Thoracic aorta (tissue), 1 donor: ENCODE measurements around a stretch of chr11.

- RAMPAGE, long total RNA, result no peak
Measured at GRCh38 chr11:130070603-130071350, 1.1 kb downstream of the APLP2 start.

GRCh38 chr11:130168005-130169035 is 8.7 kb downstream of the ST14 start:
- RAMPAGE, long total RNA, result no peak

DNA sequence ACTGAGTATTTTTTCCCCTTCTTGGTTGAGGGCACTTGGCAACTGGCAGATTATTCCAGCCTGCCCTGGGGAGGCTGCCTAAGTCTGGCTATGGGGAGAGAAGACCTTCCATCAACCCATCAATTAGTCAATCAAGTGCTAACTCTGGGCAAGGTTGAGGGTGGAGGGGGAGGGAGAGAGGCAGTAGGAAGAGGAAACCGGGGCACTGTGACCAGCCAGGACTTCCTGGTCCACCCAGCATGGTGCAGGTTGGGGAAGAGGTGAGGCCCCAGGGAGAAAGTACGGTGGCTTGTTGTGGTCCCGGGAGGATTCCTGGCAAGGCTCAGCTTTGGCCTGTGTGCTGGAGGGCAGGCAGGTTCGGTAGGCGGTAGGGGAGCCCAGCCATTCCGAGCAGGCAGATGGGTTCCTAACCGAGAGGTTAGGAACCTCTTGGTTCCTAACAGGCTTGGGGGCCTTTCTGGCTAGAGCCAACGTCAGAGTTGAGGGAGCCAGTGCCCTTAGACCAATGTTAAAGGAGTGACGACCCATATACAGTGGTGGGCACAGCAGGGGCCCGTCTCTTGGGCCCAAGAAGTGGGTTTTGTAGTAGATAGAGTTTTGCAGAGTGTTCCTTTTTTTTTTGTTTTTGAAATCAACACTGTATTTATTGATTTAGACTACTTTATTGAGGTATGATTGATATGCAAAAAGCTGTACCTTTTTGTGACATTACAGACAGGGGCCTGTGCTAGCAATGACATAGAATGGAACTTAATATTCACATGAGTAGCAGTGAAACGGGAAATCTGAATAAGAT is 10.9 kb downstream of the ST14 start:
- RAMPAGE, long total RNA, result no peak

- RAMPAGE, long total RNA, result no peak
Measured at GRCh38 chr11:130178385-130179258, 19.0 kb downstream of the ST14 start.

DNA sequence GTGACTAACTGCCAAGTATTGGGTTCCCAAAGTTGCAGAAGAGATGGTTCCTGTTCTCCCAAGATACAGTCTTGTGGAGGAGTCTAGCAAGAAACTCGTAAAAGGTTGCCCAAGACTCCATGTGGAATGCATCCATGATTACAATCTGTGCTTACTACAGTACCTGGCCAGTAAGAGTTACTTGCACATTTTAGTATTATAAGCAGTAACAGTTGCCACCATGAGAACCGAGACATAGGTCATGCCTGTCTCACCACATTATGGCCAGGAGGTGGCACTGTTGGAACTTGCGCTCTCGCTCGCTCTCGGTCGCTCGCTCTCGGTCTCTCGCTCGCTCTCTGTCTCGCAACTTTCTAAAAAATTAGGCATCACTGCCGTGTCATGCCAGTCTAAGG is 6.0 kb upstream of the ADAMTS8 start:
- RAMPAGE, long total RNA, result no peak

DNA sequence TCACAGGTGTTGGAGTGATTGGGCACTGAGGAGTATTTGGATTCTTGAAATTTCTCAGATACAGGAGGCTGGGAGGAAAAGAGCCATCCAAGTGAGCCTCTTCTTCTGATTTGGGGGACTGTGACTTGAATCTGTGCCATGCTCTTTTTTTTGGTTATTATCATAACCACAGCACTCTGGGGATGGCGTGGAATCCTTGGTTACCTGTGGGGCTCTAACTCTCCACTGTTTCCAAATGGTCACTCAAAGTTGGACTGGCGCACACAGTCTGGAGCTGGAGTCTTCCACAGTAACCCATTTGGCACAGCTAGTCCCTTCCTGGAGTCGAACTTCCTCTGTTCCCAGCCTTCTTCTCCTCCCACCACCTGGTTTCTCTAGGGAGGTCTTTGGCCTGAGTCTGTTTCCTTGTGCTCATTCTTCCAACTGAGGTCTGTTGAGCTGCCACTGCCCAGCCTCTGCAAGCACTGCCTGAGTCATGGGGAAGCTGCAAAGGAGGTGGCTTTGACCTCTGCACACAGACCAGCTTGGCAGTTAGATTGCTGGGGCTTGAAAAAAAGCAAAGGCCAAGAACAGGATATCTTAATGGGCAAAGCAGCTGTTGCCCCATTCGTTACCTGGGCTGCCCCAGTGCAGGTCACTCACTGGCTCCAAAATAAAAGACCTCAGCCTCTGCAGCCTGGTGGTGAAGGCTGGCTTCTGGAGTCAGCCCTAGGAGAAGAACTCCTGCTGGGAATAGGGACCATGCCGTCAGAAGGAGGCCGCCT is 2.8 kb downstream of the ADAMTS15 start:
- RAMPAGE, long total RNA, result no peak

GRCh38 chr11:130510326-130510792 is 61.9 kb downstream of the ADAMTS15 start:
- RAMPAGE, long total RNA, result no peak

DNA sequence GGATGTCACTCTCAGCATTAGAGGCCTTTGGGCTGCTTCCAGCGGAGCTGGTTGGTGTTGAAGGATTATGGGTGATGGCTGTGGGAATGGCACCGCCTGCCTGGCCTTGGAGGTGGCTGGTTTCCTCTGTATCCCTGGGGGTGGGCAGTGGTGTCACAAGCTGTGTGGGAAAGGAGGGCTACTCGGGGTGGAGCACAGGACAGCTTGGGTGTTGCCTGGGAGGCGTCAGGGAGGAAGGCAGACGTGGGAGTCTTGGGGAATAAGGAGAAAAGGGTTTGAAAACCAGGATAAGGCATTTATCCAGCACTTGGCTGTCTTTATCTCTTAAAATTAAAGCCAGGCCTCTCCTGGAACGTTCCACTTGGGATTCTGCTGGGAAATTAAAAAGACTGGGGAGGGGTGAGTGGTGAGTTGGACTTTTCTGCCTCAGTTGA is 71.9 kb downstream of the ADAMTS15 start:
- RAMPAGE, long total RNA, result no peak

DNA sequence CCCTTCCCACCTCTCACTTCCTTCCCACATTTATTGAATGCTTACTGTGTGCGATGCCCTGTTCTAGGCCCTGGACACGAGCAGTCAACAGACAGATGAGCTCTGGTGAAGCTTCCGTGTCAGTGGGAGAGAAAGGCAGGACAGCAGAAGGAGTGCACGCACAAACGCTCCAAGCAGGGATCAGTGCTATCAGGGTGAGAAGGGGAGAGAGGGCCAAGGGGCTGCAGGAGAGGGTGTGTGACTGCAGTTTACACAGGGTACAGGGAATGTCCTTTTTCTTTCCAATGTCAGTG is 87.5 kb downstream of the ADAMTS15 start:
- RAMPAGE, long total RNA, result no peak

GRCh38 chr11:130675219-130676049 is 227.0 kb downstream of the ADAMTS15 start:
- RAMPAGE, long total RNA, result no peak

- RAMPAGE, long total RNA, result no peak
Measured at GRCh38 chr11:130891149-130891768, 25.0 kb downstream of the SNX19 start.

DNA sequence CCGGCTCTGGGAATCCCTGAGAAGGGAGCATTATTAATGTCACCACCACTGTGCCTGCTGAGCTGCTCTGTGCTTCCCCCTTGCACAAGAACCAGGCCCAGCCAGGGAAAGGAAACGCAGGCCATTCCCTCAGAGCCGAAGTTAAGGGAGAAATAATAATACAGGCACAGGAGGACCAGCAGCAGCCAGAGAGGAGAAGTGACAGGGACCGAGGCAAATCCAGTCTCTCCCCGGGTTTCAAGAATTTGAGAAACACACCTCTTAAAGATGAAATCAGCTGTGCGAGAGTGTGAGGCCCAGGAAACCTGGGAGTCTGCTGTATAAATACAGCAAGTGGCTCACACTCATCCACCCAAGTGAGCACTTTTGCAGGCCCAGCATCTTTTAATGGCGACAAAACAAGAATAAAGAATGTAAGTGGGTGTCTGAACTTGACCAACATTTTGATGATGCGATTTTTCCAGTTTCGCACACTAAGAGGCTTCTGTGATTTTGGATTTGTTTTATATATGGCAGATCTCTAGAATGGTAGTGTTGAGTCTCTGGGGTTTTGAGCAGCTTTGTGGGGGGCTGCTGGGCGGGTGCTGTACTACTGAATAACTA is 539.3 kb downstream of the NTM start:
- RAMPAGE, long total RNA, result no peak

GRCh38 chr11:132126242-132126742 is 755.9 kb downstream of the NTM start:
- RAMPAGE, long total RNA, result no peak

GRCh38 chr11:132357676-132358309 is 987.4 kb downstream of the NTM start:
- RAMPAGE, long total RNA, result no peak

DNA sequence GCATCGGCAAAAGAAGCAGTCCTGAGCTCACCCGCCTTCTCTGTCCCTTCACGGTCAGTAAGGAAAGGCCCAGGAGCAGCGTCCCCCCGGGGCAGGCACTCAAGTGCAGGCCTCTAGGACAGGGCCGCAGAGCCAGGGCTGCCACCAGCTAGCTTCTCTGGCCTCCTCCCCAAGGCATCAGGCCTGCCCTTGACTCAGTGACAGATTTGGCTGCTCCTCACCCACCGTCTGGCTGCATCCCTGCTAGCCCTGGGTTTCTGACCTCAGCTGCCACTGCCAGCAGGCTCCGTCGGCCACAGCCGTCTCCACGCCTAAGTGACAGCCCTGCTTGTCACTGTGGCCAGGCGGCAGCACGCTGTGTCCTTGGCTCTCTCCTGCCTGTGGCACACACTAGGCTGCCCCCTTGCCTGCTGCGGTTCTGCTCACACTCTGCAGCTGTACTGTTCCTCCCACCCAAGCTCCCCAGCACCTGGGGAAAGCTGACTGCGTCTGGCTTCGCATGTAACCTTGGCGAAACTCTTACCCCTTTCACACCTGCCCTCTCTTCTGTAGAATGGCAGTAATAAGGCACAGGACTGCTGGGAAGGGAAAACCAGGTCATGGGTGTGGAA is 32.3 kb upstream of the IGSF9B start:
- RAMPAGE, long total RNA, result no peak

GRCh38 chr11:134032495-134033315 is 36.2 kb upstream of the JAM3 start:
- RAMPAGE, long total RNA, result no peak

DNA sequence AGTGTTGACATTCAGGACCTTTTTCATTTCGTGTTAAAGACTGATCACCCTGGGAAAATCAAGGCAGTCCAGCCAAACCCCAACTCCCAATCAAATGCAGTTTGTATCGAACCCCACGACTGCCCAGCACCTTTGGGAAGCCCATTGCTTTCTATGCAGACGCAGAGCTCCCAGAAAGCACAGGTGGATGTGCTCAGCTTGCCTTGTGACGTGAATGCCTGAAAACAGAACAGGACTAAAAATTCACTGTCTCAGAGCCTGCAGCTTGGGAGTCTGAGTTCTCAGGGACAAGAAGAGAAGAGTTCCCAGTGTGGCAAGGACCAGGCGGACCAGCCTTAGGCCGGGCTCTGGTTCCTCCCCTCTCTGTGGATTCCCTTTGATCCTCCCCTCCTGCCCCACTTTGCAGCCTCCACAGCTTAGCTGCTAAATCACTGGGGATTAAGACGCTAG is 30.1 kb upstream of the JAM3 start:
- RAMPAGE, long total RNA, result no peak

GRCh38 chr11:134049218-134049651 is 19.6 kb upstream of the JAM3 start:
- RAMPAGE, long total RNA, result no peak

- RAMPAGE, long total RNA, result no peak
Measured at GRCh38 chr11:134120811-134121705, 52.2 kb downstream of the JAM3 start.

DNA sequence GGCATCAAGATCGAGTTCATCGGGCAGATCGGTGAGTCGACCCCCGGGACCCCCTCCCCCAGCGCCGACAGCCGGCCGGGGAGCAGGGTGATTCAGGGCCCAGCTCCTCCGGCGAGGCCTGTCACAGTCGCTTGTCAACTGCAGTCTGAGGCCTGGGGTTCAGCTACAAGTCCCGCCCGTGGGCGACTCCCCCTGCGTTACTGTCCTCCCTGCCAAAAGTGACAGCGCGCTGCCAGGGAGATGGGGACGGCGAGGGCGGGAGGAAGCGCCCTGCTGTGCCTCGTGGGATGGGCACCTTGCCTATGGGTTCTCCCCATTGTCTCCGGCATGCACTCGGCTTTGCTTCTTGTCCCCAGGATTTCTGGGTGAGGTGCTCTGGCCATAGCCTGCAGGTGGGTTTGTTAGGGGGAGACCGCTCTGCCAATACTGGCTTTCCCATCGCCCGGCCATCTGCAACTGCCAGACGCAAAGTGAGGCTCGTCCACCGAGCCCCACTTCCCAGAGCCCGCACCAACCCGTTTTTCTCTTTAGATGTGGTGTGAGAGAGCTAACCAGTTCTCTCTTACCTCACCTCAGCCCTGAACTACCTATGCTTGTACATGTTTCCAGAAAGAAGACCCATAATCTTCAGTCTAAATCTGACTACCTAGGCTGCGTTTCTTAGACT is 977 bp downstream of the VPS26B start:
- RAMPAGE, long total RNA, result no peak